Skeletal muscle cell (primary cell): ENCODE measurements around the genes OTOA, PDZD9, MOSMO, VWA3A and EEF2K.

GRCh38 chr16:20598623-20599212 lies 22.6 kb upstream of the ACSM2B start:
- RRBS: no CpG with 5 or more reads among the region's 2 CpGs

DNA sequence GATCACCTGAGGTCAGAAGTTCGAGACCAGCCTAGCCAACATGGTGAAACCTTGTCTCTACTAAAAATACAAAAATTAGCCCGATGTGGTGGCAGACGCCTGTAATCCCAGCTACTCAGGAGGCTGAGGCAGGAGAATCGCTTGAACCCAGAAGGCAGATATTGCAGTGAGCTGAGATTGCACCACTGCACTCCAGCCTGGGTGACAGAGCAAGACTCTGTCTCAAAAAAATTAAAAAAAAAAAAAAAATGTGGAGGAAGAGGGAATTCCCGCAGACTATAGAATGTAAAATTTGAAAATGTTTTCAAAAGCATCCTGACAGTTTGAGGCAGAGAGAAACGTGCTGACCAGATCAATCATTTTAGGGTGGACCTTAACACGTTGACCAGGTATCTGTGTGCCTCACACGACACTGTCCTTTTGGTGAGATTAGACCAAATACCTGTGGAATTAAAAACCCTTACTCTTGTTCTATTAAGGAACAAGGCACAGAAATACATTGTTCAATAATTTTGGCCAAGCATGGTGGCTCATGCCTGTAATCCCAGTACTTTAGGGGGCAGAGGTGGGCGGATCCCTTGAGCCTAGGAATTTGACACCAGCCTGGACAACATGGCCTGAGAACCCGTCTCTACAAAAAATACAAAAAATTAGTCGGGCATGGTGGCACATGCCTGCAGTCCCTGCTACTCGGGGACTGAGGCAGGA lies 1.9 kb downstream of the THUMPD1 start:
- RRBS: no CpG with 5 or more reads among the region's 12 CpGs

DNA sequence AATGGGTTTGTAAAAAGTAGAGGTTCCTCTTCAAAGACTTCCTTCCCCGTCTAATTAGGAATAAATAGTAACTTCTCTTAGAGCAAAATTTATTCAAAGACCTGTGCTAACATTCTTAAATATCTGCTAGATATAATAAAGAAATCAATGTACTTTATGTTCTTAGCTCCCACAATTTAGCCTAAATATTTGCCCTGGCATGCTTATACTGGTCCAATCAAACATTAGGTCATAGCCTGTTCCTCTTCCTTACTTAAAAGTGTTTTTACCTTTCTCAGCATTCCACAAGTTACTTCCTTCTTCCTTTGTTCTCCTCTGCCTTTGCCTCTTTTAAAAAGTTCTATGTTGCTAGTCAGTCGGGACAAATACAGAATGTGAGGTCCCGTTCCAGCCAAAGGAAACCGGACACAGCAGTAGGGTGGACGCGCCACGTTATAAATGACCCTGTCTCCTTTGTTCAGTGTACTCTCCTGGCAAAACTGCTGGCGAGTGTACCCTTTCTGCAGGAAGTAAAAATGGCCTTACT lies 763 bp downstream of the ERI2 start:
- RRBS: no CpG with 5 or more reads among the region's 8 CpGs

GRCh38 chr16:20910486-20911192 lies 10.1 kb downstream of the LYRM1 start:
- RRBS: no CpG with 5 or more reads among the region's 5 CpGs

DNA sequence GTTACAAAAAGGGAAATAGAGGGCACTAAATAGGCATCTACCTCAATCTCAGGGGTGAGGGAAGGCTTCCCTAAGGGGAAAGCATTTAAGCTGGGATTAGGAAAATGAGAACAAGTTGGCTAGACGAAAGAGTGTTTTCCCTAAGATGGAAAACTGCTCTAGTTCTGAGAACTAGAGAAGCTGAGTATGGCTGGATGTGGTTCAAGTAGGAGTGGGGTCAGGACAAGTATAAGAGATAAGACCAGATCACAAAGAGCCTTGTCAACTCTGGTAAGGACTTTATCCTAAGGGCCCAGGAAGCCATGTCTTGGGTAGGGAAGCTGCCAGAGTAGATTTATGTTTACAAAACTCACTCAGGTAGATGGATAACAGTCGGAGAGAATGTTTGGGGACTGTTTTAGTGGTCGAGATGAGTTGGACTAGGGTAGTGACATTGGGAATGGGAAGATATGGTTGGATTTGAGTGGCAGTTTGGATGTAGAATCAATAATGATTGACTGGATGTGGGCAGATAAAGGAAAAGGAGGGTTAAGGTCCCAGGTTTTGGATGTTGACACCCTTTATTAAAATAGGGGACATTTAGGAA lies 1.8 kb downstream of the ANKS4B start:
- RRBS: no CpG with 5 or more reads among the region's 3 CpGs

- RRBS: no CpG with 5 or more reads among the region's 3 CpGs
Measured at GRCh38 chr16:21261966-21262377, 16.1 kb downstream of the CRYM start.

GRCh38 chr16:21511349-21512148 lies 87.8 kb upstream of the METTL9 start:
- RRBS: no CpG with 5 or more reads among the region's 27 CpGs

DNA sequence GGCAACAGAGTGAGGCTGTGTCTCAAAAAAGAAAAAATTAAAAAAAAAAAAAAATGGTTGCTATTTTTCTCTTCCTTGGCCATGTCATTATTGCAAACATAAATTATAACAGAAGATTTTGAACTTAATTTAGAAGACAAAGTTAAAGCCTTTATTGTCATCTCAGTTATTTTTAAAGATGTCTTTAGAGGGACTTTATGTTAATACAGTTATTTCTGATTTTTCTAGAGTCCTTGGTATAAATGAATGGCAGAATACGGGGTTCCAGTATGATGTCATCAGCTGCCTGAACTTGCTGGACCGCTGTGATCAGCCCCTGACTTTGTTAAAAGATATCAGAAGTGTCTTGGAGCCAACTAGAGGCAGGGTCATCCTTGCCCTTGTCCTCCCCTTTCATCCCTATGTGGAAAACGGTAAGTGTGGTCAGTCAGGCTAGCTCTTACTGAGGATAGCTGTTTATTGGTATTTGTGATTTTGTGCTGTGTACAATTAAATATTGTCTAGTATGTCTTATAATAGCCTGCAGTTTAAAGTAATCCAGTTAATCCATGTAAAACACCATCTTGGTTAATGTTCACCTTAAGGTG lies 25.4 kb downstream of the METTL9 start:
- RRBS: no CpG with 5 or more reads among the region's 3 CpGs

GRCh38 chr16:21663739-21664374 lies at the start of gene OTOA:
Gene OTOA (plus strand): TSS chr16:21663968.
- RRBS: no CpG with 5 or more reads among the region's 50 CpGs

DNA sequence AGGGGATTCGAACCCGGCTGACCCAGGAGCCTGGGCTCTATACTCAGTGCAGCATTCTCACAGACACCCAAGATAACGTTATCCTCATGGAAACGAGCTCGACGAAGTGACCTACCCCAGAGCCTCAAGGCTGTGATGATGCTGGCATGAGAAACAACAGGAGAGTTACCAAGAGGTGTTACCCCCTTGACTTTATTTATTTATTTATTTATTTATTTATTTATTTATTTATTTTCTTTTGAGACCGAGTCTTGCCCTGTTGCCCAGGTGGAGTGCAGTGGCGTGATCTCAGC lies 36.8 kb downstream of the NPIPB4 start:
- RRBS: no CpG with 5 or more reads among the region's 8 CpGs

DNA sequence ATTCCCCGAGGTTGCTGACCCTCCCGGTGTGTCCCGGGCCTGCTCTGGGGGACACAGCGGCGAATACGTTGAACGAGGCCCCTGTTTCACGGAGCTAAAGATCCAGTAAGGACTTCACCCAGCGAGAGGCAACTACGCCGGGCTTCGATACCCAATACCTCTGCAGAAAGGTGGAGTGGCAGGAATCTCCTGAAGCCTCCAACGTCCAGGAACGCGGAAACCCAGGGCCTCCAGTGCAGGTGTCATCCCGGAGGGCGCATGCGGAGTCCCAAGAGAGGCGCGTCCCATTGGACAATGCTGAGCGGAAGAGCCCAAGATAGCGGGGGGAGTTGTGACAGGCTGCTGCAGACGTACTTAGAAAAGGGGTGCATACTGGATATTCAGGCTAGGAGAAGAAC lies 391 bp upstream of the UQCRC2 start:
- RRBS: no CpG with 5 or more reads among the region's 23 CpGs

- RRBS: no CpG with 5 or more reads among the region's 22 CpGs
Measured at GRCh38 chr16:22000936-22001315, at the start of gene PDZD9. Gene PDZD9 (minus strand): TSS chr16:22001116.

DNA sequence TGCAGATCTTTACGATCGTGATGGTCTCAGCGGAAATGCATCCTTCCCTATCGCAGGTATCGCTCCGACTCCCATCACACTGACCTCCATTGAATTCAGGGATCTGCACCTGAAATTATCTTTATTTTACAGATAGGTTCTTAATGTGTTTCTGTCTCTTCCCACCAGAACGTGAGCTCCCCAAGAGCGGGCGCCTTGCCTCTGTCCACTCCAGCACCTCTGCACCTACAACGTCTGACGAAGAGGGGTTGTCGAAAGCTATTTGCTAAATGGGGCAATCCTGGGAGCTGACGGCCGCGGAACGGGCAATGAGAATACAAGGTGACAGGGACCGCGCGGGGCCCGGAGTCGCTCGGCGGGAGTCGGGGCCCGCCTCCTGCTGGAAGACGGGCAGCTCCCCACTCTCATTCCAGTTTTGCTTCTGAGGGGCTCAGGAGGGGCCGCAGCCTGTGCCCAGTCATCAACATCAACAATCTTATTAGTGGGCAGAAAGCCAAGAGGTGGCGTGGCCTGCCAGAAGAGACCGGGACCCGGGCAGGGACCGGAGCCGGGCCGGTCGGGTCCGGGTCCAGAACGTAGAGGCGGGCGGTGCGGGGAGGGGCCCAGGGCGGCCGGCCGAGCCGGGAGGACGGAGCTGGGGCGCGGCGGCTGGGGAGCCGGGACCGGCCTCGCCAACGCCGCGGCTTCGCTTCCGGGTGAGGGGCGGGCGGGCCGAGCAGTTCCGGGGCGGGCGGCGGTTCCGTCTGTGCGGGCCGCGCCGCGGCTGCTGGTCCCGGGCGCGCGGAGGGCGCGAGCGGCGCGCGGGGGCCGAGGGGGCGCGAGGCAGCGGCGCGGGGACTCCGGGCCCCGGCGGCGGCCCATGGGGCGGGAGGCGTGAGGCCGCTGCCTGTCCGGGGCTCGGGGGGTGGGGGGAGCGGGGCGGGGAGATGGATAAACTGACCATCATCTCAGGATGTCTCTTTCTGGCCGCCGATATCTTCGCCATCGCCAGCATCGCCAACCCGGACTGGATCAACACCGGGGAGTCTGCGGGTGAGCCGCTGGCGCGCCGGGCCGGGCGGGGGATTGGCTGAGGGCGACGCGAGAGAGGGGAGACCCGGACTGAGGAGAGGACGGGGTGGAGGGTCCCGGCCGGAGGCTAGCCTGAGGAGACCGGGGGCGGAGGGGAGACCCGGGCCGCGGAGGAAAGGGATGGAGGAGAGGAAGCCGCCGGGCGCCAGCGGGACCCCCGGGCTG lies at the start of gene MOSMO:
Gene MOSMO, plus strand, starts transcription at position 736 of the 1,236 bp plus-strand sequence.
- RRBS: 3% methylated on average over 57 of the region's 126 CpGs

GRCh38 chr16:22080580-22081581 lies 11.5 kb upstream of the VWA3A start:
- RRBS: no CpG with 5 or more reads among the region's 5 CpGs

DNA sequence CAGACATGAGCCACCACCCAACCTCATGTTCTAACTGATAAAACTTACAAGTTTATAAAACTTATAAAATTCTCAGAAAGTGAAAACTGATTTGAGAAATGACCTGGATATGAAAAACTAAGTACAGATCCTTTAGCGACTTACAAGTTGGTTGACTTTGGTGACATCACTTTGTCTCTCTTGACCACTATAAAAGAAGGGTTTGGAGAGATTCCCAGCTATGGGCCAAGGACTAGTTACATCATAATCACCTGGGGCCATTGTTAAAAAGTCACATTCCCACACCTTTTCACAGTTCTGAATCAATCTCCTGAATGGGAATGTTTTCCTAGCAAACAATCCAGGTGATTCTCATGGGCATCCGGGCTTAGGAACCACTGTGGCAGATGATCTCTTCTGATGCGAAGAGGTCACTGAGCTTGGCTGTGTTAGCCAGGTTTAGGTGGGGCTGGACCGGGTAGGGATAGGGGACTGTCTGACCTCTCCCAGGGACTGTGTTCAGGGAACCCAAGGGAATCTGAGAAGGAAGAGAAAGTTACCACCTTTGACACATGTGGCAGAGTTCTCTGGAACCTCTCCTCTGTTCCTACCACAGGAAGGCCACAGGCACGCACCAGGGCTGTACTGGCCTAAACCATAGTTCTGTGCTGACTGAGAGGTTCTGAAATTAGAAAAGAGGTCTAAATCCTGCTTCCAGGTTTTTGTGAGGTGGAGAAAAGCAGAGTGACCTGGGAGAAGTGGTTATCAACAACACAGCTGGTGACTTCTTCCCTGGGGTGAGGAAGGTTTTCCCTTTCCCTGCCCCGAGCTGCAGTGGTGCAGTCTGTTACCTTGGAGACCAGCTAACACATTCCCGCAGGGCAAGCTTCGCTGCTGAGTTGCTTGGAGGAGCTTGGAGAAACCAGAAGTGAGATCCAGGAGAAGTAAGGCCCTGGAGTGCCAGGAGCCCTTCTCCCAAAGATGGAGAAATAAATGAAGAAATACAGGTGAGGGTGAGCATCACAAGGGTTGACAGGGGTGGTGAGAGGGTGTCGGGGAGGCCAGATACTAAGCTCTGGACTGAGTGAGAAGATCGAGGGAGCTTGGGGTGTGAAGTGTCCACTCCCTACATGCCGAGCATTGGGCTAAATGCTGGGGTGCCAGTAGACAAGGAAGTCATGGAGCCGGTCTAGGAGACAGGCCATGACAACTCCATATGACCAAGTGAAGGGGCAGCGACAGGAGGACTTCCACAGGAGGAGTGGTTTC lies at the start of gene VWA3A:
Gene VWA3A, plus strand, starts transcription at position 876 of the 1,248 bp plus-strand sequence.
- RRBS: 38% methylated on average over 2 of the region's 13 CpGs

DNA sequence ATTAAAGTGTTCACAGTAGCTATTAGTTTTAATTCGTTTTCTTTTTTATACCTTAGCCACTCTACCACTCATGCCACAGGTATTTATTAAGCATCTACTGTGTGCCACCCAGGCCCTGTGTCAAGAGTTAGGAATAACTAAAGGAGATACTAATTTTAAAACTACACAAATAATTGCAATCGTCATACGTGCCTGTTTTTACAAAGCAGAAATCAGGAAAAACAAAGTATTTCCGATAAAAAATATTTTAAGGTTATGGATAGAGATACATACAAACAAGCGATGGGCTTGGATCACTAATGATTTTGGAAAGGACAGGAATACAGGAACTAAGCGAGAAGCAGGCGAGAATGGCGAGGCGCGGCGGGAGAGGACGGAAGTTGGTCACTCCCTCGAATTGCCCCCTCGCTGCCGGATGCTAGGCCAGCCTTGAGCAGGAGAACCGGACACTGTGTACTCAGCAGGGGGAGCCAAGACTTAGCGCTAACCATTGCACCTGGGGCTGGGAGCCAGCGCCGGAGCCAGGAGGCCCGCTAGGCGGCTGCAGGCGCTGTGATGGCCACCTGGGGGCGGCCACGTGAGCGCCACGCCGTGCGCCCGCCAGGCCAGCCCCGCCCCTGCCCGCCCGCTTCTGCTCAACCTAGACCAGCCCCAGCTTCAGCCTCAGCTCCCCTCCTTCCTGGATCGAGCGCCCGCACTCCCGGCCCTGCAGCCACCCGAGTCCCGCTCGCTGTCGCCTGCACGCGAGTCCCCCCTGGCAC lies at the start of gene EEF2K:
Gene EEF2K, plus strand, starts transcription at position 634 of the 761 bp plus-strand sequence.
- RRBS: under 1% methylated on average over 10 of the region's 42 CpGs

DNA sequence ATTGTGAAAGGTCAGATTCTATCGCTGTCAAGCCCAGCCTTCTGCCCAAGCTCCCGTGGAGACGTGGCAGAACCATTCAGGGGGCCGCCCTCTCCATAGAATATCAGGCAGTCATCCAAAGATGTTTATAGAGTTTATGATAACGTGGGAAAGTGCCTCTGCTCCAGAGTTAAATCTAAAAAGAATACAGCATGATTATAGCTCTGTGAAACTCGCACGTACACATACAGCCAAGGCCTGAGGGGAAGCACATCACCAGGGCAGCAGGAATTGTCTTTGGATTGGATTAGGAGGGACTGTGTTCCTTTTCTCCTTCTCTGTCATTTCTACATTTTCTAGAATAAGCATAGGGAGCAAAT lies 26.9 kb downstream of the EEF2K start:
- RRBS: no CpG with 5 or more reads among the region's 7 CpGs

GRCh38 chr16:22325334-22326304 lies 28.4 kb downstream of the POLR3E start:
- RRBS: 91% methylated on average over 7 of the region's 54 CpGs

DNA sequence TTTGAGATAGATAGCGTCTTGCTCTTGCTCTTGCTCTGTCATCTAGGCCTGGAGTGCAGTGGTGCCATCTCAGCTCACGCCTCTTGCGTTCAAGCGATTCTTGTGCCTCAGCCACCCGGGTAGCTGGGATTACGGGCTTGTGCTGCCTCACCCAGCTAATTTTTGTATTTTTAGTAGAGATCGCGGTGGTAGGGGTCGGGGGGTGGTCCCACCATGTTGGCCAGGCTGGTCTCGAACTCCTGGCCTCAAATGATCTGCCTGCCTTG lies 32.8 kb downstream of the POLR3E start:
- RRBS: no CpG with 5 or more reads among the region's 10 CpGs